ENCODE results near the genes MYL5, IDUA and SLC26A1.

- PRO-cap: no peak
These were observed 3.7 kb upstream of the ZNF718 start for GRCh38 chr4:120657-120947.

DNA sequence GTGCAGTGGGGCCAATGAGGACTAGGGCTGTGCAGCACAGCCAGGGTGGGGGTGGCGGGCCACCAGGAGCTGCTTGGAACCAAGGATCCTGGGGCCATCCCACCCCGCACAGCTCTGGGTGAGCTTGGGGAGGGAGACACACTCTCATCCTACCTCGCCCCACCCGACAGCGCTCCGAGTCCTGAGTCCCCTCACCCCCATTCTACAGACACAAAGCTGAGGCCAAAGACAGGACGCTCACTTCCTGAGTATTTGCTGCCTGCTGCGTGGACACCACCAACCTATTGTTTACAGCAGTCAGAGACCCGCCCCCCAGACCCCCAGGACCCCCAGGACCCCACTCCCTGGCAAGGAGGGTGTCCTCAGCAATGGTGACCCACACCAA lies 81.2 kb downstream of the ZNF718 start:
- PRO-cap: no peak

DNA sequence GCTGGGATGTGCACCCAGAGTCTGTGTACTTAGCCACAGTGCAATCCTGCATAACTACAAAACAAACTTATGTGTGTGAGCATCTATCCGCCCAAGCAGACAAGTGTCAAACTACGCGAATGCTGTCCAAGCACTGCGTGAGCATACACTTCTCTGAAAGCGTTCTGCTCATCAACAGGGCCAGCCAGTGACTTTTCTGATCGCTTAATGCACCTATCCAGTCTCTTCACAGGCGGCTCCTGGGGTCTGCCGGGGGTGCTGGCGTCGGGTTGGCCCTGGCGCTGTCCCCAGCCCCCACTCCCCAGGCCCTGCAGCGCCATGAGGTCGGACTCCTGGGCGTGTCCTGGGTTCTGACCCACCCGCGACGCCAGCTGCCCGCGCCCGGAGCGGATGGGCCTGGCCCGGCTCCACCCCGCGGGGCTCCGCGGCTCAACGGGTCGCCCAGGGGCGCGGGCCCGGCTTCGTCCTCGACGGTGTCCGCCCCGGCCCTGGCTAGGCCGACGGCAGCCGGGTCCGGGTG lies 1.4 kb upstream of the ZNF141 start:
- PRO-cap: no peak

DNA sequence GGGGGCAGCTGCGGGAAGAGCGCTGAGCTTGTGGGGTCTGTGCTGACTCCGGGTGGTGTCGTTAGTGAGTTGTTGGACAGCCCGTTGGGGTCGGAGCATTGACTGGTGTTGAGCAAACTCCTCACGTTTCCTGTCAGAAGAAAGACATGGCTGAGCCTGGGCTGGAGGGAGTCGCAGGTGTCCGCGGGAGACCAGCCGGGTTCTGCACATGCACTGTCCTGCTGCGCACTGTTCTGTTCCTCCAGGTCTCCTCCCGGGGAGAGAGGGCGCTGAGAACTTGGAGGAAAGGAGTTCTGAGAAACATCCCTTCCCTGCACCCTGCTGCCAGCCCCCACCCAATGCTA lies 1.1 kb downstream of the ZNF141 start:
- PRO-cap: no peak

DNA sequence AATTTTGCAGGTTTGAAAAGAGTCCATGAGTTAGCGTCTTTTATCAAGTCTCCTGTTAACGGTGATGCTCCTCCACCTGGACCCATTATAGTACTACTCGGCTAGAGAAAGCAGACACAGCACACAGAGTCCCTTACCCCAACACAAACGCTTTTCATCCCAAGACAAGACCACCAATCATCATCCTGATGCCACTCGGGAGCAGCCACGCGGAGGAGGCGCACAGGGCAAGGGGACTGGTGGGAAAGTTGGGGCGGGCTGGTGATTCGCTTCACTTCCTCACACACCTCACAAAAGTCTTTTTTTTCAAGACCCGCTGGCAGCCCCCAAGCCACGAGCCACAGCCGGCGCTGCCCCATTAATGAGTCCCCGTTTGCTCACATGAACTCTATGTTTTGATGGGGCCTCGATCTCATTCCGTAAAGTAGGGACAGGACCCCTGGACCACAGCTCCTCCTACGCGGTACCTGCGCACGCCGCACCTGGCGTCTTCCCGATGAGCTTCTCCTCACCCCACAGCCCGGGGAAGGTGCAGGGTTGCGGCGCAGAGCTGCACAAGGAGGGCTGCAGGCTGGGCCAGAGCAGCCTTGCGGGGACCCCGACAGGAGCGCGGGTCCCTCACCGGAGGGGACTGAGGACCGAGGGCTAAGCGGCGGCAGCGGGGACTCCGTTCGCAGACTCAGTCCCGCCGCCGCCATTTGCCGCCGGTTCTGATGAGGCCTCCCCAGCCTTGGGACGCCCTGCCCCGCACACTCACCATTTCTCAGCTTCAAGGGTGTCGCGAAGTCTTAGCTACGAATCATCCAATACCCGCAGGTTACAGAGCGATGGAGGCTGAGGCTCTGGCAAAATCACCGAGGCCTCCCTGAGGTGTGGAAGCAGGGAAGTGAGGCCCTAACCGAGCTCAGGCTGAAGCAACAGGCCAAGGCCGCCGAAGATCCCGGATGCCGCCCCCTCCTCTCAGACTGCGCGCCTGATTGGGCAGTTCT lies 25.4 kb downstream of the ZNF721 start:
- PRO-cap: bidirectional peak, plus-strand start outside the sequence, minus-strand start at position 946 of the sequence

- PRO-cap: bidirectional peak, plus-strand start at chr4:674500, minus-strand start at chr4:674268
These were observed at the start of gene MYL5 for GRCh38 chr4:674437-674793. TSS of gene MYL5 (plus strand) at chr4:674542.

DNA sequence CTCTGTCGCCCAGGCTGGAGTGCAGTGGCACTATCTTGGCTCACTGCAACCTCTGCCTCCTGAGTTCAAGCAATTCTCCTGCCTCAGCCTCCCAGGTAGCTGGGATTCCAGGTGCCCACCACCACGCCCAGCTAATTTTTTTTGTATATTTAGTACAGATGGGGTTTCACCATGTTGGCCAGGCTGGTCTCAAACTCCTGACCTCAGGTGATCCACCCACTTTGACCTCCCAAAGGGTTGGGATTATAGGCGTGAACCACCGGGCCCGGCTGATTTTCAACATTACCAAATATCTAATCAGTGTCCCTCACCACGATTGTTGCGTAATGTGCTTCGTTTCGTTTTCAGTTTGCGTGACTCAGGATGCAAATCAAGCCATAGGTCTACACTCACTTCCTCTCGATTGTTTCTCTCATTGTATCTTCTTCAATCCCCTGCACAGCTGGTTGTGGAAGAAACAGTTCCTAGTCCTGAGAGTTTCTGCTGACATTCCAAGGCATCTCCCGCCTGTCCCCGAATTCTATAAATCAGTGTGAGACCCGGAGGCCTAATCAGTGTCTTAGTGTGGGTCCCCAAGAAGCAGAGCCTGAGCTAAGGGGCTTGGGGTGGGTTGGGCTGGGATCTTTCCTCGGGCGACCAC lies 6.3 kb upstream of the PCGF3 start:
- PRO-cap: no peak

DNA sequence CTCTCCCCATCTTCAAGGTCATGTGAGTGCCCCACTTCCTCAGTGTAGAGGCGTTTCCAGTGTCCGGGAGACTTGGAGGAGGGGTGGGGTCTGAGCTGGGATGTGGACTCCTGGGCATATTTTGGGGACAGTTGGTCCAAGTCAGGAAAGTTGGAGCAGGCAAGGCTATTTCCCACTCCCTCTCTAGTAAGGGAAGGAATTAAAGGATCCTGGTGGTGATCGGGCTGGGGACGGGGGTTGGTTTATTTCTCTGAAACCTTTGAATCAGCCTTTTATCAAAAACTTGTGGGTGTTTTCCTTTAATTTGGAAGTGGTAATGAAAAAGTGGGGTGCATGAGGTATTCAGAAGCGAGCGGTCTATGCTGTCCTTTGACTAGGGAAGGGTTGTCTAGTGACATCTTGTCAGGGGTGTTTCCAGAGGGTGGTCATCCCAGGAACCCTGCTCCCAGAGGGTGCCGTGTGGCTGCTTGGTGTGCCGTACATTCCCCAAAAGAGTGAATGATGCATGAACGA lies 3.1 kb downstream of the PCGF3 start:
- PRO-cap: no peak

DNA sequence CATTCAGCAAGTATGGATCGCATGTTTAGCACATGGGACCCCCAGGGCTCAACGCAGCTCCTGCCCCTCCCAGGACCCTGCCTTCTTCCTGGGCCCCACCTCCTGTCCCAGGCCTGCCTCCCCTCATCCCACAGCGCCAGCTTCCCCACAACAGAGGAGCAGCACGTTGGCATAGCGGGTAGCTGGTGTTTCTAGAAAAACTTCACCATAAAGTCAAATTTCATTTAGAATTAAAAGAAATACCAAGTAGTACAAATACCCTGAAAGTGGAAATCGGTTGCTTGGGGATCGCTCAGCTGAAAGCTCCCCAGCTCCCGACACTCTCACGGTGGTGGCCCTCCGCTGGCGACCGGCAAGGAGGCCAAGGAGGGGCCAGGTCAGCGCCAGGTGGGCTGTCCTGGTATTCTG lies 32.1 kb downstream of the PCGF3 start:
- PRO-cap: unidirectional peak, plus-strand start at position 261 of the sequence

GRCh38 chr4:740656-741477 lies 35.2 kb downstream of the PCGF3 start:
- PRO-cap: no peak

GRCh38 chr4:768829-769713 lies 56.9 kb downstream of the CPLX1 start:
- PRO-cap: no peak

GRCh38 chr4:783093-783563 lies 42.8 kb downstream of the CPLX1 start:
- PRO-cap: no peak

DNA sequence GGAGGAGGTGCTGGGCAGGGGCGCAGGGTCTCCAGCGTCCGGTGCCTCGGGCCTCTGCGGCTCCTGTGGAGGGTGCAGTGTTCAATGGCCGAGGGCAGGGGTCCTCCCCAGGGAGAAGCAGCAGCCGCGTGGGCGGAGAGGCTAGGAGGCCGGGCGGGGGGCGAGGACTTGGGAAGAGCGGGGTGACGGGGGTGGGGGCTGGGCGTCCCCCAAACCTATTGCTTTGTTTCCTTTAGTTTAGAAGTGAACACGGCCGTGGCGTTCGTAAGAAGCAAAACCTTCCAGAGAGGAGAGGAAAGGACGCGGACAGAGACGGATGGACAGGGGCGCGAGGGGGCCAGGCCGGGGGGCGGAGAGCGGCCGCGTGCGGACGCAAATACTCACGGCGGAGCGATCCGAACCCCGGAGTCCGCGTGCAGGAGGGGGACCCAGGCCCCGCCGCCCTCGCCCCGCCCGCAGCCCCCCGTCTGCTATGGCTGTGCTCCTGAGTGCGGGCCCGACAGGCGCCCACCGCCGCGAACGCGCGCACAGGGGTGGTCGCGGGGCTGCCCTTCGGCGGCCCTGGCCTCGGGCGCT lies 40.2 kb downstream of the CPLX1 start:
- PRO-cap: unidirectional peak, plus-strand start at position 240 of the sequence

DNA sequence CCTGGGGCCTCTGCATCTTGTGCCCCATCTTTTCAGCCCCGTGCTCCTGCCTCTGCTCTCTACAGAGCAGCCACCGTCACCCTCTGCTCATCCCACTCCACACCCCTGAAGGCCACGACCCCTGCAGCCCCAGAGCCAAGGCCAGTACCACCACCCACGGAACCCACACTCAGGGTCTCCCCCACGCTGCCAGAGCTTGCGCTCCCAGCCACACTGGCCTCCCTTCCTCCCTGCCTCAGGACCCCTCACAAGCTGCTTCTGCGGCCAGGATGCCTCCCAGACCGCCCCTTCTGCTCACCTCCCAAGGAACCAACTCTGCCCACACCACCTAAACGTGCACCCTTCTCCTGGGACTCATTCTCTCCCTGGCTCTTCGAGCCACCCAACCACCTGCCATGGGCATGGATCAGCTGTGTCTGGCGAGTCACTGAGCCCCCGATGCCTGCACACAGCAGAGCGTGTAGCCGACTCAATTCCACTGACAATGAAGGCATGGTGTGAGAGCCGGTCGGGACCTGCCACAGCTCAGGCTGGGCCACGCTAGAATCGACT lies 25.4 kb downstream of the GAK start:
- PRO-cap: no peak

- PRO-cap: no peak
These were observed 8.0 kb downstream of the GAK start for GRCh38 chr4:924137-924407.

DNA sequence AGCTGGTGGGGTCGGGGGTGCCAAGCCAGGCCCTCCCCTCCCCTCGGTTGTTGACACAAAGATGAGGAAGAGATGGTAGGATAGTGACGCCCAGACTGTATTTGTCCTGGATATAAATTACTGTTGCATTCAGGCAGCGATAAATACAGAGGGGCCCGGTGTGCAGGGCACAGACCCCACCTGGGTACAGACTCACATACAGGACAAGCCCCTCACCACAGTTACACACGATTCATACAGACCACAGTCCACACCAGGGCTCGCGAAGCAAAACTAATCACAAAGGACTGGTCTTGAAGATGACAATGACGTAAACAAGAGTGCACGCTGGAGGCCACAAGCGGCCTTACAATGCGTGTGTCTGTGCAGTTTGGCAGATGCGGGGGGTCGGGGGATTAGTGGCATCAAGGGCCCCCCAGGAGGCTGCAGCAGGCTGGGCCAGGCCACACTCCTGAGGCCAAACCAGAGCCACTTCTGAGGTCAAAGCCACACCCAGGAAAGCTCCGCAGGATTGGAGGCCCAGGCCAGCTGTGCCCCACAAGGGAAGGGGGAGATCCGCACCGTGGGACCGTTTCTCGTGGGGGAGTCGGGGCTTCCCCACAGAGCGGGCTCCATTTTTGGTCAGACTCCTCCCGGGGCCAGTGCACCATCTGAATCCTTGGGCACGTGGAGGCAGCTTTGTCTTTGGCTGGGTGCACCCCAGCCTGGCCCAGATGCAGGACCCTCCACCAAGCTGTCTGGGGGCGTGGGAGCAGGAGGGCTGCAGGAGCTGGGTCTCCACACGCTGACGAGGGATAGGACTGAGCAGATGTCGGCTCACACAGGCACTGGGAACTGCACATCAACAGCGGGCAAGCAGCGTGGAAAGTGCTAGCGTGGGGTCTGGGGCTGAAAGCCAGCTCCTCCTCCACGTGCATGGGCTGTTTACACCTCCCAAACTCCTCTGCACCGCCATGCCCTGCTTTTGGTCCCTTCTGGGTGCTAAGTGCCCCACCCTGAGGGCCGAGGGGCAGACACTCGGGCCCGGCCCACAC lies 14.2 kb downstream of the DGKQ start:
- PRO-cap: no peak

DNA sequence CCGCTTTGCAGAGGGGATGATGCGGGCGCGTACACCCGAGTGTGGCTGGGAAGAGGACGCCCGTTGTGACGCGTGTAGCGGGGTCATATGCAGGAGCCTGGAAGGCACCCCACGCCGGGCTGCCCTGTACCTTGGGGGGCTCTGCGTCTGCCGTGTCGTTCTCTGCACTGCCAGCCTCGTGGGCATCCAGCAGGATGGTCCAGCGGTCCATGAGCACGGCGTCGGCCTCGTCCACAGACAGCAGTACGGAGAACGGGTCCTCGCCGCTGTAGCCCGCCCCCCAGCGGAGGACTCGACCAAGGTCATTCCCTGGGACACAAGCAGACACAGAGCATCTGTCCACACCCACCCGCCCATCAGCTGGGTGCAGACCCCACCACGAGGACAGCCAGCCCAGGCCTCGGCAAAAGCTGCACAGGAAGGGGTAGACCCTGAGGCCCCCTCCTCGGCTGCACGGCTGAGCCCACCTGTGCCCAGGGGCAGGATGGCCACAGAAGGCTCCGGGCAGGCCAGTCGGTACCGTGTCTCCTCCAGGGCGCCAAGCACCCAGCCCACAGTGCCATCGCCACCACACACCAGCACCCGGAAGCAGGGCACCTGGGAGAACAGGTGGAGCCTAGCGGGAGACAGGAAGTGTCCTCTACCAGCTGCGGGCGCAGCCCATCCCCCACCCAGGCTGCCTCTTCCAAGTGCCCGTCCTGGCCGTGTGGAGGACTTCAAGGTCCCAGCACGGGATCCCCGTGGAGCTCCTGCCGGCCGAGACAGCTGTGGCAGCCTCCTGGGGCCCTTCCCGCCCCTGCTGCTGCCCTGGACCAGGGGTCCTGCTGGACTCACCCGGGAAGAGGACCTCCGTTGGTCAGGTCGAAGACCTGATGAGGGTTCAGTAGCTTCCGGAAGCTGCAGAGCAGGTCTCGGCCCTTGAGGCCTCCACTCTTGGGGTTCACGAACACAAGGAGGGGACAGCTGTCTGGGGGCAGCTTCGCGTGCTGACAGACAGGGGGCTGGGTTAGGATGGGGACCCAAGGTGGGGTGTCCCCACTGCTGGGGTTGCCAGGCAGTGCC lies 10.7 kb downstream of the DGKQ start:
- PRO-cap: no peak

DNA sequence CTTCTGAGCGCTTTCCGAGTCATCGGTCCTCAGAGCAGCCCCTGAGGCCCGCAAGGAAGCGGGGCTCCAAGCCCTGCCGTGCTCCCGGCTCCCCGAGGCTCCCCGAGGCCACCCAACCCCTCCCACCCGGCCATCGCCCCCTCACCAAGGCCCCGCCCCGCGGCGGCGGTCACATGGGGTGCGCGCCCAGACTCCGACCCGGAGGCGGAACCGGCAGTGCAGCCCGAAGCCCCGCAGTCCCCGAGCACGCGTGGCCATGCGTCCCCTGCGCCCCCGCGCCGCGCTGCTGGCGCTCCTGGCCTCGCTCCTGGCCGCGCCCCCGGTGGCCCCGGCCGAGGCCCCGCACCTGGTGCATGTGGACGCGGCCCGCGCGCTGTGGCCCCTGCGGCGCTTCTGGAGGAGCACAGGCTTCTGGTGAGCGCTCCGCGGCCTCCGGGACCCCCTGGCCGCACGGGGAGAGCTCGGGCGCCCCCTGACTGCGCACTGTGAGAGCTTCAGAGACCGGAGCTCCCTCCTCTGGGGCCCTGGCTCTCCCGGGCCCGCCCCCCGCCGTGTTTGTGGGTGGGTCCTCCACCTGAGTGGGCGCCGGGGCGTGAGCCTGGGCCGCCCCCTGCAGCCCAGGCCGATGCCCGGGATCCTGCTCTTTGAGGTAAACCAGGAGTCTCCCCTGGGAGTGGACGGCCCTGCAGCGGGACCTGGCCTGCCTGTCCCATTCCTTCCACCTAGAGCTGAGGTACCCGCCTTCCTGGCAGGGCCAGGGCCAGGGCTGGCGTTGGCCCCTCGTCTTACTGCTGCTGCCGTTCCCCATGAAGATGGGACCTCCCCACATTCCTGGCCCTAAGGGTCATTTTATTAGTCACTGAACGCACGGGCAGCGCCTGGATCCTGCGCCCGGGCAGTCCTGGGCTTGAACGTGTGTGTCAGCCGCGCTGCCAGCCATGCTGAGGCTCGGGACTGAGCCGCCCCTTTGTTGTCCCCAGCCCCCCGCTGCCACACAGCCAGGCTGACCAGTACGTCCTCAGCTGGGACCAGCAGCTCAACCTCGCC lies at the start of gene IDUA:
IDUA (plus strand) TSS at position 216 of the 1,047 bp plus-strand sequence.
- PRO-cap: bidirectional peak, plus-strand start at position 216 of the sequence, minus-strand start at position 80 of the sequence

DNA sequence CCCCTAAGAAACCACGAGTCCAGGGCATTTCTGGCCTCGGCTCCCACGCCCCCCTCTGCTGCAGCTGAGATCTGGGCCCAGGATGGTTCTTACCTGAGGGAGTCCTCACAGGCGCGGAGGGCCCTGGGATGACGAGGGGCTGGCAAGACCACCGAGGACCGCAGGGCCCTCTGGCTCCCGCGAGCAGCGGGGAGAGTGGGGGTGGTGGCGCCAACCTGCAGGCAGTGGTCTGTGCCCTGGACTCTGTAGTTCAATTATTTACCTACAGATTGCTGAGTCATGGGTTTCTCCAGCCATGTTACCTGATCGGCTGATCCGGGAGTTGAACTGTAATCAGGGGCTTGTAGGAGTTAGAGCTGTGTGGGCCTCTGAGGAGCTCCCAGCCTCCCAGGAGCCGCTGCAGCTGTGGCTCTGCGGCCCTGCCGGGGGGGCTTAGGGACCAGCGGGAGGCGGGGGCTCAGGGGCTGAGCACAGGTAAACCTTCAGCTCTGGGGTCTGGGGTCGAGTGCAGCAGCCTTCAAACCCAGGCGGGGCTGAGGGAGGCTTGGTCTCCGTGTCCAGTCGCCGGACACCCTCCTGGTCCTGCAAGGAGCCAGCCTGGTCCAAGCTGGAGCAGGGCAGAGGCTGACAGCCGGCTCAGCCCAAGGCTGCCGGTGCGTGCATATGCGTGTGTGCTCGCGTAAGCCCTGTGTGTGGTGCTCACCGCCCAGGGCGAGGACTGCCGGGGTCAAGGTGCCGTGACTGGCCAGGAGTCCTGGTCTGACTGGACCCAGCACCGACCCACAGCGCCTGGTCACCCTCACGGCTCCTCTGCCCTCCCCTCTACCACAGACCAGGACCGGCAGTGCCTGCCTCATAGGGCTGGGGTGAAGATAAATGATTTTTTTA lies at the start of gene SLC26A1:
SLC26A1 (minus strand) TSS at position 197 of the 888 bp plus-strand sequence.
- PRO-cap: no peak

DNA sequence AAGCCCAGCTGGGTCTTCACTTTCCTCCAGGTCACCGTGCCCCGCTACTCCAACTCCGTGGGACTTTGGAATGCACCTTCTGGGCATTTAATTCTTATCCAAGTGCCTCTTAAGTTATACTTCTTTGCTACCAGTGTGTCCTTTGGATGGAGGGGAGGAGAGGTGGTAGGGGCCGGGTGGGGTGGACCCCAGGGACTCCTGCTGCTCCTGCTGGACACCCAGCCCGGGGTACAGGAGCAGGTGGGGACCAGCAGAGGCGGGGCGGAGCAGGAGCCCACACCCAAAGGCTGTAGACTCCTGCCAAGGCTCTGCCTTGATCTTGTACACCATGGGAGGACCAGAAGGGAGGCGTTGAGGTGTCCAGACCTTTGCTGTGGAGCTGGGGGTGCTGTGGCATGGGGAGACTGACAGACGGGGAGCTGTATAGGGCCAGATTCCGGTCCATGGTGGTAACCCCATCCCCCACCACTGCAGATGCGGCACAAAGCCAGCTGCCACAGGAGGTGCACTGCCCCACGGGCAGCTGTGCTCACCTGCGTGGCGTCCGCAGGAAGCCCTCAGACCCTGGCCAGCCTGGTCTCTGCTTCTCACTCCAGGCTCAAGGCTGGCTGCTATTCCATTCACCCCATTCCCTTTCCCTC lies 4.9 kb upstream of the SLC26A1 start:
- PRO-cap: no peak